Upper lobe of left lung (tissue), 5 donors: ENCODE measurements around the genes GALK2, DTWD1 and AP4E1.

DNA sequence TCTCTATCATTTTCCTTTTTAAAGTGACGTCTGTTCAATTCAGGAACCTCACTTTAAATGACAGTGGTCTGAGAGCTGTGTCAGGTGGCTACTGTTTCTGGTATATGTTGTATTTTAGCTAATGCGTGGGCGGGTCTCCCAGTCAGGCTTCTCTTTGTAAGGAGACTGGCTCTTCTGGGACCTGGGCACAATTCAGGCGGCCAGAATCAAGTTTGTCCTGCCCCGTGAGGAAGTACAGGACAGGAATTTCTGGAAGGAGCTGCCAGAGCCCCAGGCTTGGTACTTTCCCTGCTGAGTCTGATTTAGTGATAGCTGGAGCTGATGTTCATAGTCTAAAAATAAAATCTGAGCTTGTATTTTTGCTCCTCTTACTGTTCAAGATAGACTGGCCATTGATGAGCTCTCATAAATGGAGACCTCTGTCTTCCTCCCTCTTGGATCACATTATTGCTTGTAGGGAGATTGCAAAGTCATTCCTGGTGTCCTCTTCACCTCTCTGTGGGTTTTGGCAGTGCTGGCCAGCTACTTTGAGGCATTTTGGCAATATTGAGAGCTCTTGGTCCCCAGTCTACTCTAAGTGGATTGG lies 25.6 kb downstream of the SQOR start:
- PRO-cap, 2 experiments = no peak in any of the 2 experiments
- RAMPAGE, long total RNA, 4 experiments = no peak in any of the 4 experiments

GRCh38 chr15:47725871-47726554 lies 8.7 kb downstream of the SEMA6D start:
- PRO-cap, 2 experiments = peak in 1 of 2 experiments; most common minus-strand start chr15:47726138 (in 1)
- RAMPAGE, long total RNA, 4 experiments = no peak in any of the 4 experiments

DNA sequence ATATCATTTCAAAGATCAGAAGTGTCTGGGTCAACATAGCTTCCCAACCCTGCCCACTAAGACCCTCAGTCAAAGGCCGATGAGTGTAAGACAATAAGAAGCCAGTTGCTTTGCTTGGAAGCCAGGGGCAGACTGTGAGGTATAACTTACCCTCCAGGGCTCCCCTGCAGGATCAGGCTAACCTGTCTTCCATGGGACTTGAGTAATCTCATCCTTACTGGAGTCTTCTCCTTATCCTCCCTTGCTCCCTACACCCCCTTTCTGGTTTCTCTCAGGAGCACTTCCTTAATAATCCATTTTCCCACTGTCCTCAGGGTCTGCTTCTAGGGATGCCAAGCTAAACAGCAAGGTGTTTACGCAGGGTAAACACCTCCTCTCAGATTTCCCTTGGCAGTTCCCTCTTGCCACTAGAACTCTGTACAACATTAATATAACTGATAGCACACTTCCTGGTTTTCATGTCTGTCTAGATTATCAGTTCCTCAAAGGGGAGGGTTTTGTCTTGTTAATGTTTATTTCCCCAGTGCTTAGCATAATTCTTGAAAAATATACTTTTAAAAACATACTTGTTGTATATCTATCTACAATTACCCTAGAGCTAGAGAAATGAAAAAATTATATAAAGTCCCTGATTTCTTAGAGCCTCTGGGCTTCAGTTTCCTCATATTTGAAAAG lies 118.1 kb upstream of the SLC24A5 start:
- PRO-cap, 2 experiments = no peak in any of the 2 experiments
- RAMPAGE, long total RNA, 4 experiments = start-site peak on the minus strand in 4 of 4 experiments, centred at positions 237 to 298 of the sequence, 11 to 45 reads per replicate

DNA sequence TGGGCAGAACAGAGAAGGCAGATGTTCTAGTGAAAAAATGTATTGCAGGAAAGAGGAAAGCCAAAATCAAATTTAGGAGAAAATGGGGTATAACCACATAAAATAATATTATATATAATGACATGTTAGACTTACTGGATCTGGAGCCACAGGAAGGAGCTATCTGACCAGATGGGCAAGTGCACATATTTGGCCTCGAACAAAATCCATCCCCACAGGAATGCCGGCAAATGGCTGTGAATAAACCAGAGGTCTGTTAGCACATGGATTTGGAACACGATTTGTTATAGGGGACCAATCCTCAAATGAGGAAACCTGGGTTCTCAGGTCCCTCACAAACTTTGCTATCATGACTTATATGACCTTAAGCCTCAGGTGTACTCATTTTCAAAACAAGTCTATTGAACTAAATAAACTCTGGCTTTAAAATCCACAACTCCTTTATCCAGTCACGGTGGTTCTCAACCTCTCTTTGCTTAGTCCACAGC lies 34.9 kb downstream of the FBN1 start:
- PRO-cap, 2 experiments = no peak in any of the 2 experiments
- RAMPAGE, long total RNA, 4 experiments = no peak in any of the 4 experiments

GRCh38 chr15:48790649-48791050 lies 20.2 kb downstream of the CEP152 start:
- PRO-cap, 2 experiments = no peak in any of the 2 experiments
- RAMPAGE, long total RNA, 4 experiments = no peak in any of the 4 experiments

DNA sequence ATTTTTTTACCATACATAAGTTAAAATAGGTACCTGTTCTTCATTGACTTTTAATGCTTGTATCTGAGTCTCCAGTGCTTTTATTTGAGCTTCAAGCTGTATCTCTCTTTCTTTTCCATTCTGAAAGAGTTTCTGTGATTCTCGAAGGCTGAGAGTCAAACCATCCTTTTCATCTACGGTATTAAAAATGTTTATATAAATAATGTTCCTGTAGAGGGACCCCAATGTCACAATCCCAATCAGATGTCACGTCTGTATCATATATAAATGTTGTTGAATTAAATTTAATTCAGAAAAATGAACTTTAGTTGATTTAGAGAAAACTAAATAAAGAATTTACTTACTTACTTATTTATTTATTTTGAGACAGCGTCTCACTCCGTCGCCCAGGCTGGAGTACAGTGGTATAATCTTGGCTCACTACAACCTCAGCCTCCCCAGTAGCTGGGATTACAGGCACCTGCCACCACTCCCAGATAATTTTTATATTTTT lies 19.6 kb downstream of the CEP152 start:
- PRO-cap, 2 experiments = no peak in any of the 2 experiments
- RAMPAGE, long total RNA, 4 experiments = no peak in any of the 4 experiments

GRCh38 chr15:49169775-49170782 lies at the start of gene GALK2:
Gene GALK2 (plus strand): TSS chr15:49170247.
- PRO-cap, 2 experiments = peak in 2 of 2 experiments; most common plus-strand start chr15:49170247 (in 1); most common minus-strand start chr15:49170099 (in 1)
- RAMPAGE, long total RNA, 4 experiments = start-site peak on the plus strand in 4 of 4 experiments, at chr15:49170182-49170299 at its widest, 63 to 335 reads per replicate

- PRO-cap, 2 experiments = peak in 2 of 2 experiments; most common plus-strand start chr15:49621048 (in 2); most common minus-strand start chr15:49620844 (in 2)
- RAMPAGE, long total RNA, 4 experiments = start-site peak on the plus strand in 3 of 4 experiments, at chr15:49621027-49621093 at its widest, 45 to 479 reads per replicate; start-site peak on the minus strand in 4 of 4 experiments, at chr15:49620796-49620855 at its widest, 21 to 75 reads per replicate
Observed at GRCh38 chr15:49620557-49621635, at the start of gene DTWD1. Gene DTWD1 (plus strand): TSS chr15:49621048.

DNA sequence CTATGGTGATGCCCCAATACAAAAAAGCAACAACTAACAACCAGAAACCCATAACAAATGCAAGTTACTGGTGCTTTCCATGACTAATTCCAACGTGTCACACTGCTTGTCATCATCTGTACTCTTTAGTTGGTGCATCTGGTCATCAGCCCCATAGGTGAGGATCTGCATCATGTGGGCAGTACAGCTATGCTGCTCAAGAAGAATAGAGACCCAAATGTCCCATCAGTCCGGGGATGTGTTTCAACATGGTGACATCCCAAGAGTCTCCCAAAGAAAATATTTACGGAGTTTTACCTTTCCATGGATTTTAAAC lies 52.8 kb downstream of the ATP8B4 start:
- PRO-cap, 2 experiments = no peak in any of the 2 experiments
- RAMPAGE, long total RNA, 4 experiments = no peak in any of the 4 experiments

DNA sequence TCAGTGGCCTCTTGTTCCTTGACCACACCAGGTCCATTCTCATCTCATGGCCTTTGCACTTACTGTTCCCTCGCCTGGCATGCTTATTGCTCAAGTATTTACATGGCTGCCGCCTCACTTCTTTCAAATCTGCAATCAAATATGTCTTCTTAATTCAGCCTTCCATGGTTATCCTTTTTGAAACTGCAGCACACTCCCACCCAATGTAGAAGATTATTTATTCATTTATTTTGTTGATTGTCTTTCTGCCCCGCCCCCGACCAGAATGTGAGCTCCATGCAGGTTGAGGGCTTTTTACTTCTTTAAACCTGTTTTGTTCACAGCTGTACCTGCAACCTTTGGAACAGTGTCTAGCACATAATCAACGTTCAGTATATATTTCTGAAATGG lies 30.6 kb downstream of the ATP8B4 start:
- PRO-cap, 2 experiments = no peak in any of the 2 experiments
- RAMPAGE, long total RNA, 4 experiments = no peak in any of the 4 experiments

- PRO-cap, 2 experiments = no peak in any of the 2 experiments
- RAMPAGE, long total RNA, 4 experiments = no peak in any of the 4 experiments
Observed at GRCh38 chr15:50095837-50096366, 23.1 kb downstream of the ATP8B4 start.

DNA sequence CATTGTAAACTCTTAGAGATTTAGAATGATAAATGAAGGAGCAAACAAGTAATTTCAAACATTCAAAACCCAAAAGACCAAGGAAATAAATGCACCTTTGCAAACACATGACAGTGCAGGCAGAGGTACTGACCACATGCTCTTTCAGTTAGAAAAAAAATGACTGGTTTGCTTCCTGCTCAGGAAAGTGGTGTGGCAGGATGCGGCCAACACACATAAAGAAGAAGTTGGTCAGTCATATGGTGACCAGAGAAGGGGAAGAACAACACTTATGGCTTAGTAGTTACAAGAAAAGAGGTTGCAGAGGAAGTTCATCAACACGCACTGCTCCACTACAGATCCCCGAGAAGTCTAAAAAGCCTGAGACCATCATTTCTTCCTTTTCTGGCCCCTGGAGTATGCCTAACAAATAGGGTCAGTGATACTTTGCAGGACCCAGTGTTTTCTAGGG lies 11.4 kb downstream of the ATP8B4 start:
- PRO-cap, 2 experiments = no peak in any of the 2 experiments
- RAMPAGE, long total RNA, 4 experiments = no peak in any of the 4 experiments

DNA sequence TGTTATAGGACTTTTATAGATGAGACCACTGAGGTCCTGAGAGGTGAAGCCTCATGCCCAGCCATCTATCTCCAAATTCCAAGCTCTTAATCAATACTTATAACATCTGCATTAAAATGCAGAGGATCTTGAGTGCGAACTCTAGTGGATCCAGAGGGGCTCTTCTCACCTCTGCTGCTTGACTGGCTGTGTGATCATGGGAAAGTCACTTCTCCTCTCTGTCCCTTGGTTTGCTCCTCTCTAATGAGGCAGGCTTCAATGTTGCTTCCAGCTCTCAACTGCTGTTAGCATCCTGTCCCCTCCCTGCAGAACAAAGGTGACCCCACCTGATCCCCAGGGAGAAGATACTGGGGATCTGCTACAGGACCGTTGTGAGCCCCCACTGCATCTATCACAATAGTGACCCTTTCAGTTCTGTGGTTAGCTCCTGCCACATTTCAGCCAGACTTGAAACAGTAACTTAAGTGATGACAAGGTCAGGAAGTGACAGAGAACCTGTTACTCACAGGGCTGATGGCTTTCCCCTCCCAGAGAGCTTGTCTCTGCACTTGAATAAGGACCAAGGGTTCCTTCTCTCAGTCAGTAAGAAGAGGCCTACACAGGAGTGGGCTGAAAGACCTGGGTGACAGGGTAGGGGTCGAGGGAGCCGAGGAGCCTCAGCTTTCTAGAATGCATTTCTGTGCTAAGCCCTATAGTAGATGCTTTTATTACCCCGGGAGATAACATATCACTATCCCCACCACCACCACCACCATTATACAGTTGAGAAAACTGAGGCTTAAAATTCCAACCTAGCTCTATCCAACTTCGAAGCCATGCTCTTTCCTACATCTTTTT lies 1.4 kb downstream of the SLC27A2 start:
- PRO-cap, 2 experiments = no peak in any of the 2 experiments
- RAMPAGE, long total RNA, 4 experiments = no peak in any of the 4 experiments

DNA sequence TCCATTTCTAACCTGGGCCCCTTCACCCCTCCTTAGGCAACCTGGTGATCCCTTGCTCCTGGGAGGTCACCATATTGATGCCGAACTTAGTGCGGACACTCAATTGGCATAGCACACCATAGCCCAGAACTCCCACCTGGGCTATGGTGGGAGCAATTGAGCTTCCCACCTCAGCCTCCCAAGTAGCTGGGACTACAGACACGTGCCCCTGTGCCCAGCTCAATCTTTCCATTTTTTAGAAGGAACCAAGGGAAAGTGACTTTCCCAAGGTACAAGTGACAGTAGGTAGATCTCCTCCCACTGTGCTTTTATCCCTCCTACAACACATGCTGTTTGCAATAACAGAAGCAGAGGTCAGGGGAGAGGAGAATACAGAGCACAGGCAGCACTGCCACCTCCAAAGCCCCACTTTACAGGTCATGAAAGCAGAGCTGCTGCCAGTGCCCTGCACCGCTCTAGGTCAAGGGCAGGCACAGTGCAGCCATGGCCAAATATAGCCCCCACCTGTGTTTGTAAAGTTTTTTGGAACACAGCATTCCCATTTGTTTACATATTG lies 20.7 kb downstream of the HDC start:
- PRO-cap, 2 experiments = no peak in any of the 2 experiments
- RAMPAGE, long total RNA, 4 experiments = no peak in any of the 4 experiments

DNA sequence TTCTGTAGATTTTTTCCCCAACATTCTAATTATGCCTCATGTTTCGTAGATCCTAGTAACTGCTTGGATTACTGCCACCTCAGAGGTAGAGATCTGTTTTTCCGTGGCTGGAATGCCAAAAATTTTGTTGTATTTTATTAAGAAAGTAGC lies 725 bp upstream of the GABPB1 start:
- PRO-cap, 2 experiments = no peak in any of the 2 experiments
- RAMPAGE, long total RNA, 4 experiments = no peak in any of the 4 experiments

DNA sequence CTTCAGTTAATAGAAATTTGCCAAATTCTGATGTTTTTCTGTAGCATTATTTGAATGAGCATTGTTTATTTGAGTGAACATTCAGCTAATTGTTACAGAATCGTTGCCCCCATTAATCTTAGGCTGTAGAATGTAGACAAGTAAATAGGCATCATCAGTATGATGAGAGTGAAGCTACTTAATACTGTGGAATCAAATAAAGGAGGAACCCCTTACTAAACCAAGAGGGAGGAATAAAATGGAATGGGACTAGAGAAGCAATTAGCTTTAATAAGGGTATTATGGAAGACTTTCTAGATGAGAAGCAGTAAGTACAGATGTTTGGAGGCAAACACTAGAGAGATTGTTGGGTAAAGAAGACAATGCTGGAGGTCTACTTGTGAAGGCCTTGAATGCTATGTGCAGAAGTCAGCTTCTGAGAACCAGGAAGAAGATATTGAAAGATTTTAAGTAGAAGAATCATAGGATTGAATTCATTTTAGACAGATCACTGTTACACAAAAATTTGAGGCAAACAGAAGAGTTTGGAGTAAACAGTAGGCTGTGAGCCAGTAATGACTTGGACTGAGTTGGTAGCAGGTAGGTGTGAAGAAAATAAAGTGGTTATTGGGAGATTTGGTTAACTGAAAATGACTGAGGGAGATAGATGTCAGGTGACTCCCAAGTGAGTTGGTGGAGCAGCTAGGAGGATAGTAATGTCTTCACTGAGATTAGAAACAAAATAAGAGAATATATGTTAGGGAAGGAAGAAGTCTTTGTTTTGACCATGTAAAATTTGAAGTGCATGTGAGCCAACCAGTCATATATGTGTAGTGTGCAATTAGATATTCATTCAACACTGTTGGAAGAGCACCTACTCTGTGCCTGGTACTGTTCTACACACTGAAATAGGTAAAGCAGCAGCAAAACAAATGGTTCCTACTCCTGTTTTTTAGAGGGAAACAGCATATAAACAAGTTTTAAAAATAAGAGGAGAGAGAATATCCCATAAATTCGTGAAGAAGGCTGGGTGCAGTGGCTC lies 1.7 kb upstream of the GABPB1 start:
- PRO-cap, 2 experiments = no peak in any of the 2 experiments
- RAMPAGE, long total RNA, 4 experiments = start-site peak on the plus strand in 1 of 4 experiments, centred at positions 337 to 557 of the sequence, 7 to 9 reads per replicate

GRCh38 chr15:50458693-50459244 lies 34.6 kb downstream of the USP8 start:
- PRO-cap, 2 experiments = no peak in any of the 2 experiments
- RAMPAGE, long total RNA, 4 experiments = no peak in any of the 4 experiments

GRCh38 chr15:50716809-50717599 lies 30.4 kb upstream of the TRPM7 start:
- PRO-cap, 2 experiments = no peak in any of the 2 experiments
- RAMPAGE, long total RNA, 4 experiments = no peak in any of the 4 experiments

GRCh38 chr15:50877004-50877528 lies 31.4 kb upstream of the AP4E1 start:
- PRO-cap, 2 experiments = no peak in any of the 2 experiments
- RAMPAGE, long total RNA, 4 experiments = no peak in any of the 4 experiments

GRCh38 chr15:50907754-50908860 lies at the start of gene AP4E1:
Gene AP4E1 (plus strand): TSS chr15:50908683.
- PRO-cap, 2 experiments = peak in 2 of 2 experiments; most common plus-strand start chr15:50907941 (in 2); most common minus-strand start chr15:50908597 (in 2)
- RAMPAGE, long total RNA, 4 experiments = start-site peak on the plus strand in 3 of 4 experiments, at chr15:50908704-50908730 at its widest, 43 to 100 reads per replicate; start-site peak on the minus strand in 1 of 4 experiments, at chr15:50908603-50908609 at its widest, 6 reads per replicate